Right cardiac atrium (tissue), 1 donor: ENCODE measurements around a stretch of chr22.

GRCh38 chr22:41410166-41410843, 28.6 kb downstream of the TEF start:
- PRO-cap, result no peak

- PRO-cap, result no peak
These were observed 15.2 kb downstream of the TOB2 start for GRCh38 chr22:41431336-41431911.

DNA sequence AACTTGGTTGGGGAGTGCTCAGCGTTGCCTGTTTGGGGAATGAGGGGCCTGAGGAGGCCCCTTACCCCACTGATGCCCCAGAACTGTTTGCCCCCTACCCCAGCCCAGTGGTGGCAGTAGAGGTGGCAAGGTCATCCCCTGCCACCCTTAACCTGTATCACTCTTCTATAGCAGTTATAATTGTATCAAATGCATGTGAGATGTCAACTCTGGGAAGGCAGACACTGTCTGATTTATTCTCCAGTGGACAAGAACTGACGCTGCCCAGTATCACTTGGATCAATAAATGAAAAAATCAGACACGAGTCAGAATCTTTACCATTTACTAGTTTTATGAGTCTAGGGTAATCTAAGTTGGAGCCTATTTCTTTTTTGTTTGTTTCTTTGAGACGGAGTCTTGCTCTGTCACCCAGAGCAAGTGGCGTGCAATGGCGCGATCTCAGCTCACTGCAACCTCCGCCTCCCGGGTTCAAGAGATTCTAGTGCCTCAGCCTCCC, 14.5 kb downstream of the TOB2 start:
- PRO-cap, result no peak

- PRO-cap, result no peak
These were observed 9.6 kb downstream of the TOB2 start for GRCh38 chr22:41436871-41437452.

GRCh38 chr22:41490771-41491449, 22.0 kb downstream of the ACO2 start:
- PRO-cap, result no peak

DNA sequence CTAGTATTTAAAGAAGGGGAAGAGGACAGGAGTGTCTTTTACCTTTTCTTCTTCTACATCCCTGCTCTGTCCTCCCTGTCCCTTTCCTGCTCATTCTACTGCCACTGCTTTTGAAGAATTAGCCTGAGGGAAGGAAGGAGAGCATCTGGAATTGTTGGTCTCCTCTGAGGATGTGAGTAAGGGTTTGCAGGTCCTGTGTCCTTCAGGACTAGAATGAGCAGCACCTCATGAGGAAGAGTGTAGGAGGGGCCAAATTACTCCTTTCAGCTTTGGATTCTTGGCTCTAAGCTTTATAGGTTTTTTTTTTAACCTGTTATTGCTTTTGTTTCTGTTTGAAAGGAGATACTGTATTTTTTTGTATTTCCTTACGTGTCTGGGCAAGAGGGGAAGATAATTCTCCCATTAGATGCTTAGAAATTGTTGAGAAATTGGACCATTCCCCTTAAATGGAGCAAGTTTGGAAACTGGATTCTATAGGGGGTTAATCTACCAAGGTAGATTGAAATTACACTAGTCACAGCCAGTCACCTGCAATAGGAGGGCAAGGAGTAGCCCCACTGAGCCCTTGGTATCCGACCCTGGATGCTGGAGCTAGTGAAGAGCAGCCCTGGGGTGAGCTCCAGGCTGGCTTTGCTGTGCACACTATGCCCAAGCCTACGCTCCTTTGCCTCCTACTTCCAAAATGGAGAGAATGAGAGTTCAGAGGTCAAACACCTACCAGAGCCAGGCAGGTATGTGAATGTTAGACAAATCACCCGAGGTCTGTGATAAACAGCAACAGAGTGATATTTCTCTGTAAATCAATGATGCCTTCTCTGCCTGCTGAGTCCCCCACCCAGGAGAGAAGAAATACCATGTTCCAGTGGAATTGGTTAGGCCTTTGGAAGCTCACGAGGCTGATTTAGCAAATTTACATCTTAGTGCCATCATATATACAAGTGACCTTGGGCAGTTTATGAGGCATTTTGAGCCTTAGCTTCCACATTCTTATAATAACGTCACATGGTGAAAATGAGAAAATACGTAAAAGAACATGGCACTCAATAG, 23.8 kb downstream of the SNU13 start:
- PRO-cap, result no peak

GRCh38 chr22:41693867-41694862, 5.1 kb upstream of the MEI1 start:
- PRO-cap, result no peak

DNA sequence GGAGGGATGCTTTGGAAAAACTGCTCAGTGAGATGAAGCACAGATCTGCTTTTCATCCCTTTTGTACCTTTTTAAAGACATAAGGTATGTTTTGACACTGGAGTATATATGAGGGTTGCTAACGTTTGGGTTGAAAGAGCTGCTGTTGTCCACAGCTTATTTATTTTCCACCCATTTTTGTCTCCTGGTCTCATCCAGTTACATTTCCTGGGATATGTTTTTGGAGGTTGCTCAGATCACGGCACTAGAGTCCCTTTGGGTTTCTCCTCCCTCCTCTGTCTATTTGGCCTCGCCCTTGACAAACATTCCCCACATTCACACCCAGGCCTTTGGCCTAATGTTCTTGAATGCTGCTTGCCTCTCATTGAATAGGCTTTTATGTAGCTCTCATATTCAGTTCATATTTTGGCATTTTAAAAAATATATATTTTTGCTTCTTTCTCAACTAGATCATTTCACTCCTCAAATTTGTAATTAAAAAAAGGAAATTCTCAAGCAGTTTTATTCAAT, 8.4 kb downstream of the SREBF2 start:
- PRO-cap, result no peak

GRCh38 chr22:41845261-41845596, 12.3 kb downstream of the SREBF2 start:
- PRO-cap, result no peak

- PRO-cap, result no peak
These were observed 11.8 kb downstream of the CYP2D6 start for GRCh38 chr22:42118609-42119363.

GRCh38 chr22:42180298-42181239, 50.0 kb upstream of the CYP2D6 start:
- PRO-cap, result no peak

DNA sequence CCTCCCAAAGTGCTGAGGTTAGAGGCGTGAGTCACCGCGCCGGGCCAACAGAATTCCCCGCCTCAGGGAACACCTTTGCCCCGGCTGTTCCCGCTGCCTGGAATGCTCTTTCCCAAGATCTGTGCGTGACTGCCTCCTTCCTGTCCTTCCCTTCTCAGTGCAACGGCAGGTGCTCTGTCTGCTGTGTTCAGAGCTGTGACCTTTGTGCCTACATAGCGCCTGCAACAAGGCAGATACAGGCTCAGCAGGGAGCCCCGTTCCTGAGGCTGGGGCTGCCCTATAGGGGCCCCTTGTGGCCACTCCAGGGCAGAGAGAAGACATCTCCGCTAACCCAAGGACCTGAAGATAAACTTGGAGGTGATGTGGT, 43.4 kb upstream of the TCF20 start:
- PRO-cap, result no peak

GRCh38 chr22:42364487-42365016, 67.7 kb downstream of the NFAM1 start:
- PRO-cap, result no peak

DNA sequence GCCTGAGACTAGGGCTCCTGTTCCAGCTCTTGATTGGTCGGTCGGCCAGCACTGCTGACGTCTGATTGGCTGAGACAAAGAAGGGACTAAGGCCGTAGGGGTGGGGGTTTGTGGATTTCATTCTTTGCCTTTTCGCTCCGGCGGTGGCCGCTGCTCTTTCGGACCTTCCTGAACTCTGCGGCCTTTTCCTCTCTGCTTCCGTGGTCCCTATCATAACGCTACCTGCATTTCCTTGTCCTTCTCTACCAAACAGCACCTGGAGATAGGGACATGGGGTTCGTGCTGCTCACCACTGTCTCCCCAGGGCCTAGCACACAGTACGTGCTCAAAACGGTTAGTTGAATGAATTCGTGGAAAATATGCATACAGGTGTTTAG, 62.8 kb downstream of the NFAM1 start:
- PRO-cap, result bidirectional peak, plus-strand start at position 121 of the sequence, minus-strand start outside the sequence

DNA sequence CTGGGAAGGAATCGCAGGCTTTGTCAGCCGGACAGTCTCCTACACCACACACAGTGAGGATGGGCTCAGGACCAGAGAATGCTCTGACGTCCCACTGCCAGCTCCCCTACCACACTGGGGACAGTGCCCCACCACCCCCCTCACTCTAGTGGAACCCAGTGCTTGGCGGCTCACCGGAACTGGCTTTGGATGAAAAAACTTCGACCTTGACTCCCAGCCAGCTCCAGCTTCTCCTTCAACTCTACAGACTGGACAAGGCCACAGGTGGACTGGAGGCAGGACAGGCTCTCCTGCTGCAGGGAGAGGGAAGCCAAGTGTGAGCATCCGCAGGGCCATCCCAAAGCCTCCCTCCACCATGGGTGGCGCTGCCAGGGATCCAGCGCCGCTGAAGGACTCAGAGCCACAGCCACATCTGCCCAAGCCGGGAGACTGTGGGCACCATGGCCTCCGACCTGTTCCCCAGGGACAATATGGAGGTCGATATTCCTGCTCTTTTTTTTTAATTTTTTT, 24.0 kb downstream of the SERHL2 start:
- PRO-cap, result no peak

- PRO-cap, result no peak
These were observed 9.0 kb upstream of the POLDIP3 start for GRCh38 chr22:42623661-42624186.

DNA sequence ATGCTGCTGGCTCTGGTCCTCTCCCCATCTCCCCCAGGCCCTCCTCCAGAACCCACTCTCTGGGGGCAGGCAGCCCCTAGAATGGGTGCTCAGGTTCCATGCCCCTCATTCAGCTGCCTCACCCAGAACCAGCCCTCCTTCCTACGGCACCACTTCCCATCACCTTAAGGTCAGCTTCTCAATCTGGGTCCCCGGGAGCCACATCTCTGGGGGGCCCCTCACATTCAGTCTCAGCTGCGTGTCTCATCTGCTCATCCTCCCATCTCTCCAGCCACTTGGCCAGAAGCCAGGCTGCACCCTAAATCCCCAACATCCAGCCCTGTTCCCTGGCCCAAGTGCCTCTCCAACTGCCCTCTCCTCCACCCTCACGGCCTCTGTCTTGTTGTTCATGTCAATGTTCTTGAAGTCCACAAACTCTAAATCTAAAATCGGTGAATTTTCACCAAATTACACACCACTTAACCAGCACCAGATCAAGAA, 34.0 kb downstream of the A4GALT start:
- PRO-cap, result no peak

DNA sequence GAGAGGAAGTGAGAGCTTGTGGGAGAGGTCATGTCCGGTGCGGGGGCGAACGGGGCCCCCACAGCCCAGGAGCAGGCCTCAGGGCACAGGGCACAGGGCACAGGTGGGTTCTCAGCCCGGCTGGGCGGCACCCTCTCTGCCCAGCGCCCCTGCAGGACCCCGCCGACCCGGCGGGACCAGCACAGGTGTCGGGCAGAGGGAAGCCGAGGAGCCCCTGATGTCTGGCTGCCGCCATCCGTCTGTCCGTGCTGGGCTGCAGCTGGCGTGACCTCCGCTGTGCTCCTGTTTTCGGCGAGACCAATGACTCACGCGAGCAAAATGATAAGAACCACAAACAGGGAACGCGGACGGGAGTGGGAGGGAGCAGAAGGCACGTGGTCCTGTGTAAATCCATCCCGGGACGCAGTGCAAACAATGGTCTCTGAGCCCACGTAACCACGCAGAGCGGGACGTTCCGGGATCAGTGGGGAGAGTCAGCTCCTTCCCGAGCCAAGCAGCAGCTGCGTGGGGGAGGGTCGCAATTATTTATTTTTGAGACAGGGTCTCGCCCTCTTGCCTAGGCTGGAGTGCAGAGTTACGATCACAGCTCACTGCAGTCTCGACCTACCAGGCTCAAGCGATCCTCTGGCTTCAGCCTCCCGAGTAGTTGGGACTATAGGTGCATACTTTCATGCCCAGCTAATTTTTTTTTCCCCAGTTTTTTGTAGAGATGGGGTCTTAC, 49.3 kb upstream of the A4GALT start:
- PRO-cap, result no peak

GRCh38 chr22:42794575-42795350, 62.3 kb downstream of the ARFGAP3 start:
- PRO-cap, result no peak

- PRO-cap, result no peak
These were observed 52.0 kb downstream of the ARFGAP3 start for GRCh38 chr22:42805047-42805461.